ENCODE results near the genes WDR64 and CEP170.

DNA sequence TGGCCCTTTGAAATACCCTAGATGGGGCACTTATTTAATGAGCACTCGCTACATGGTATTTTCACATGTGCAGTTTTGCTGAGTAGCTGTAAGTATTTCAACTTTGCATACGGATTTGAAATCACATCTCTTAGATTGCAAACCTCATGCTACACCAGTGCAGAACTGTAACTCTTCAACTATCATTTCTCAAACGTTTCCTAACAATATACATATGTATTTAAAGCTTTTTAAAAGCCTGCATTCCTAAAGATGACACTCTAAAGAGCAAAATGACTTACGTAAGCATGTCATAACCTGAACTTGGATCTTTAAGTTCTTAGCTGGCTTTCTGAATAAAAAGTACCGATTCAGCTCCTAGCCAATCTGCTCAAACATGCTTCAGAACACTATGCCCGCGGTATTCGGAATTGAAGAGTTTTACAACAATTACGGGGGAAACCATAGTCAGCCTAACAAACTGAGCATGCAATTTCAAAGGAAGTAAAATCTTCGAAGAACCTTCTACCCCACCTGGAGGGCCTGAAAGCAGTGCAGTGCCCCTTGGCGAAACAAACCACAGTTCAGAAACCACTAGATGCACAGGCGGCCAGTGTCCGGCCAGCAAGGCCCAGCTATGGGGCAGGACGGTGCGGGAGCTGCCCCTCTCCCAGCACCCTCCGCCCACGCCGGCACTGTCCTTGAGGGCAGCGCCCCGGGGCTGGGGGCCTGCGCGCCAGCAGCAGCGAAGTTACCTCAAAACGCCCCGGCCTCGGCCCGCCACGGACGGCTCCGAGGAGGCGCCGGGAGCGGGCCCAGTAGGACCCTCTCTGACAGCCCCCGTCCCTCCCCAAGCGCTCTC, 788 bp downstream of the FH start:
- RRBS = 3% methylated on average over 21 of the region's 35 CpGs

GRCh38 chr1:241532963-241533273, 740 bp downstream of the KMO start:
- RRBS = no CpG with 5 or more reads among the region's 5 CpGs

GRCh38 chr1:241603615-241604408, 36.4 kb downstream of the CHML start:
- RRBS = no CpG with 5 or more reads among the region's 9 CpGs

GRCh38 chr1:241627982-241628391, 12.2 kb downstream of the CHML start:
- RRBS = no CpG with 5 or more reads among the region's 6 CpGs

GRCh38 chr1:241652089-241652490, at the start of gene WDR64:
Gene WDR64, plus strand, starts transcription at chr1:241652281.
- RRBS = no CpG with 5 or more reads among the region's 3 CpGs

DNA sequence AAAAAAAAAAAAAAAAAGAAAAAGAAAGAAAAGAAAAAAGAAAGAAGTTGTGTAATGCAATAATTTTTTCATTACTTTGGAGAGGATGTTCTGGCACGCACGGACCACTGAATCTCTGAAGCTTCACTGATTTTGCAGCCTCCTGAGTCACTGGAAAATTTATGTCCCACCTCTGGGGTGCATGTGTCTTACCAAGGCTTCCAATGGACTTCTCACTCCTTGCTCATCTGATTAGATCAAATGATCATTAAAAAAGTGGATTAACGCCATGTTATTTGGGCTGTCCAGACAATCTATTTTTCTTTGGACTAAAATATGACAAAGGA, 9.9 kb upstream of the MAP1LC3C start:
- RRBS = no CpG with 5 or more reads among the region's 3 CpGs

DNA sequence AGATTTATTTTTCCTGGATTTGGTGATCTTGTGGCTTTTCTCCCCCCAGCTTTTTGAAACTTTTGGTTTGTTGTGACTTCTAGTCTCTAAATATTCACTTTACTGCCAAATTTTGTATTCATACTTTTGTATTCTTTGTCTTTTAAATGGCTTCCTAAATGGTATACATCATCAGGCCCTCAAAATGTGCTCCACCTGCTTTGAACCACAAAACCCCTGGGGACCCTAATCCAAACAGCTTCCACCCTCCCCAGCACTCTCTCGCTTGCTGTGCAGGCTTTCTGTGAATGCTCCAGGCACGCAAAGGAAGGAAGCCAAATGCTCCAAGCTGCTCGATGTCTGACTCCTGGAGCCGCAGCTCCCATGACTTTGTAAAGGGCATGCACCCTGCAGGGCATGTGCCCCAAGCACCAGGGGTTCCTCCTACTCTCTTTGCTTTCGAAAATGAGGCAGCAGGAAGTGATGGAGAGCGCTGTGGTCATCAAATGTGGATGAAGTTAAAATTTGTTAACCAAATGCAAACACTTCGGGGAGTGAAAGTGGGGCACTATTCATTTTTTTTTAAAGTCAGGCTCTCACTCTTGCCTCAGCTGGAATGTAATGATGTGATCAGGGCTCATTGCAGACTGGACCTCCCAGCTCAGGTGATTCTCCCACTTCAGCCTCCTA, 141.0 kb downstream of the CEP170 start:
- RRBS = no CpG with 5 or more reads among the region's 7 CpGs

- RRBS = 3% methylated on average over 2 of the region's 77 CpGs
Measured at GRCh38 chr1:243254872-243255624, at the start of gene CEP170. Gene CEP170, minus strand, starts transcription at chr1:243255281.

DNA sequence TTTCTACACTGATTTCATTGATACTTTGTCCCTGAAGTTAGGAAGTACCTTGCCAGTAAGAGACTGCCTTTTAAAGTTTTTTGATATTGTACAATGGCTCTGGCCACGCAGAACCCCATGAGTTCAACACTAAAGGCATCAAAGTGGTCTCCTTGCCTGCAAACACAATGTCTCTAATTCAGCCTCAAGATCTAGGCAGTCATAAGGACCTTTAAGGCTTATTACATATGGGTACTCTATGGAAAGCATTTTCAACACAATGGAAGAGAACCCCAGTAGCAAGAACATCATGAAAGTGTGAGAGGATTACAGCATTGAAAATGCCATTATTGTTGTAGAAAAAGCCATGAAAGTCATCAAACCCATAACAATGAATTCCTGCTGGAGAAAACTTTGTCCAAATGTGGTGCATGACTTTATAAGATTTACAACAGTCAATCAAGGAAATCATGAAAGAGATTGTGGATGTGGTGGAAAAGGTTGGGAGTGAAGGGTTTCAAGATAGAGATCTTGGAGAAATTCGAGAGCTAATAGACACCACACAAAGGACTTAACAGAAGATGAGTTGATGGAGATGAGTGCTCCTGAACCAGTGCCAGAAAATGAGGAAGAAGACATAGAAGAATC, 46.9 kb downstream of the SDCCAG8 start:
- RRBS = no CpG with 5 or more reads among the region's 2 CpGs

- RRBS = no CpG with 5 or more reads among the region's 13 CpGs
Measured at GRCh38 chr1:243316376-243317242, 60.8 kb downstream of the SDCCAG8 start.

DNA sequence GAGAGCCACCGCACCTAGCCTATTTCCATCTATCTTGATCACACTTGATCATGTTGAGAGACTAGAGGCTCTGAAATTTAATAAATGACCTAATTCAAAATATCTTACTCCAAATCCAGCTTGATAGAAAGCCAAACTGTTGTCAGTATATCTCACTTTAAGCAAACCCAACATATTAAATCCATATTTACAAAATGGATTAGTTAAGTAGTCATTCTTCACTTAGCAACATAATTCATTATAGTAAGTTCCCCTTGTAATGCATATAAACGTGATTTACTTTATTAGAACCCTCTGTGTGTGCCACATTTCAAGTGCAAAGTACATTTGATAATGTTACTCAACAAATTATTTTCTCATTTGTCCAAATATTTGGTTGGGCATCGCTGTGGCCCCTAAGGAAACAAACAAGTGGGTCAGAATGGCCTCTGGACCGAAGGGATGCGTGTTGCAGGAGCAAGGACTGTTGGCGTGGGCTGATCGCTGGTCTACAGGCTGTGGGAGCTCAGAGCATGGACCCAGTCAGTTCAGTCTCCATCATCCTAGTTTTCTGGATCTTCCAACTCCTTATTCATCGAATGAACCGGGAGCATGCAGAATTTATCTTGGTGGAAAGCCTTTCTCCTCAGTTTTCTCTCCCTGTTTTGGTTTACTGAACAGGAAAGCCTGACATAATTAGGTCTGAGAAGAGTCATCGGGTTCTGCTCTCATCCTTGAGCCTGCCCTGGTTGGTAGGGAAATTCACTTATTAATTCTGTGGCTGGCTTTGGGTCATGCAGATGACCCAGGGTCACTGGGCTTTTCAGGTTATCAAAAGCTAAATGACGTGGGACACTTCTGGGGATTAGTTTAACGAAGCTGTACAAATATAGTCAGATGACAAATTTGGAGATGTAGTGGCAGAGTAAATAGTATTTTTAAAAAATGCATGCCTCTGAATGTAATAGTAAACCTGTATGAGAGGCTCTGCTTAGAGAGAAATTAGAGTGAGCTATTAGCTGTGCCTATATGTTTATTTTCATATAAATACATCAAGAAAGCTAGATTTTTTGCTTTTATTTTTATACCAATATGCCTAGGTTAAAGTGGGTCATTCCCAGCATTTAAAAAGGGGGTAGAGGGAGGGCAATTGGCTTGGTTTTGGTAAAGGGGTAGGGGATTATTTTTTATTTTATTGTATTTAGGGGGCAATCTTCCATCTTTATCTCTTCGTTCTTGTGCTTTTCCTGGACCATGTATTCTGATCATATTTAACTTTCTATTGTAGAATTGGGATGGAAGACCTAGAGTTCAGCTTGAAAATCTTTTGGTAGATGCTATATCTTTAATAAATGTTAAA, 200.2 kb downstream of the SDCCAG8 start:
- RRBS = no CpG with 5 or more reads among the region's 13 CpGs

DNA sequence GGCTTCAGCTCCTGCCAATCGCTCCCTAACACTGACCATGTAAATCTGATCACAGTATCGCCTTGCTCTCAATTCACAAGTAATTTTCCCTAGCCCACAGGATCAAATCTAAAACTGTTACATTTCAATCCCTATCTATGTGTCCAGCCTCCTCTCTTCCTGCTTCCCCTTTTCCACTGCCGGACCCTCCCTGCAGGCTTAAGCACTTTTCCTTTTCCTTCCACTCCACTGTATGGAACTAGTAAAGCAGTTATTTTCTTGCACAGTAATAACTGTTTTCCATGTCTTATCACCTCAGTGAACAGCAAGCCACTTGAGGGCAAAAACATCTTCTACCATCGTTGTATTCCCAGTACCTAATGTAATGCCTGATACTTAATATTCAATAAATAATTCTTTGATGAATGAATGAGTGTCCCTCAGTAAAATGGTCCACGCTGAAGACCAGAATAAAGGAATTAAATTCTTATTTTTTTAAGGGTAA, 290.1 kb downstream of the AKT3 start:
- RRBS = no CpG with 5 or more reads among the region's 5 CpGs

DNA sequence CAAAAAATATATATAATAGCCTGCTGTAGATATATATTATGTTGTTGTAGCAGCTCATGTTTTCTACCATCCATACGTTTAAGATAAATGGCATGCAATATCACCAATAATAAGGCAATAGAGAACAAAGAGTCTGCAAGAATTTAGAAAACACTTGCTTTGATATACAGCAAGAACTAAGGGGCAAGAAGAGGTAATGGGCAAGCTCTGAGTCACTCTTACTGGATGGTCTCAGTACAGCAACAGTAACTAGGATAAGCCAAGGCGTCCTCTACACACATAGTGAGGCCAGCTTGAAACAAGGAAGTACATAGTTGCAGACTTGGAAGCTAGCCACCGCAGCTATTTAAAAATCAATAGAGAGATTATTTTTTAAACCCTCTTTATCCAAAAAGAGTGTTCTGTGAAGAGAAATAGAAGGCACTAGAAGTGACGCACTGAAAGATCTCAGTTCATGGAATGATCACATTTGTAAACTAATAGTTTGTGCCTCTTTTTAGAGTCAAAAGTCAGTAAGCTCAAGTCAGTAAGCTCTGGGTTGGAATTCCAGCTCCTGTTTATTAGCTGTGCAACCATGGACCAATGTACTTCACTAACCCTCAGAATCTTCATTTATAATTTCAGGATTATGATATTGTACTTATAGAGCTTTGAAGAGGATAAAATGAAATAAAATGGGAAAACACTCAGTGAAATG, 118.7 kb downstream of the AKT3 start:
- RRBS = no CpG with 5 or more reads among the region's 4 CpGs

DNA sequence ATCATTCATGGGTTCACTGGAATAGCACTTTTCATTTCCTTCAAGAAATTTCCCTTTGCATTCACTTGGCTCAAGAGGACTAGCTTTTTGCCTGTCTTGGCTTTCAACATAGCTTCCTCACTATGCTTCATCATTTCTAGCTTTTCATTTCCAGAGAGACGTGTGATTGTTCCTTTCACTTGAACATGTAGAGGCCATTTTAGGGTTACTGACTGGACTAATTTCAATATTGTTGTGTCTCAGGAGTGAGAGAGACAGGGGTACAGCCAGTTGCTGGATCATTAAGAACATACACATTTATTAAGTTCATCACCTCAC, 59.5 kb downstream of the AKT3 start:
- RRBS = no CpG with 5 or more reads among the region's 1 CpG

- RRBS = no CpG with 5 or more reads among the region's 17 CpGs
Measured at GRCh38 chr1:244186374-244187126, 135.5 kb downstream of the ZBTB18 start.

DNA sequence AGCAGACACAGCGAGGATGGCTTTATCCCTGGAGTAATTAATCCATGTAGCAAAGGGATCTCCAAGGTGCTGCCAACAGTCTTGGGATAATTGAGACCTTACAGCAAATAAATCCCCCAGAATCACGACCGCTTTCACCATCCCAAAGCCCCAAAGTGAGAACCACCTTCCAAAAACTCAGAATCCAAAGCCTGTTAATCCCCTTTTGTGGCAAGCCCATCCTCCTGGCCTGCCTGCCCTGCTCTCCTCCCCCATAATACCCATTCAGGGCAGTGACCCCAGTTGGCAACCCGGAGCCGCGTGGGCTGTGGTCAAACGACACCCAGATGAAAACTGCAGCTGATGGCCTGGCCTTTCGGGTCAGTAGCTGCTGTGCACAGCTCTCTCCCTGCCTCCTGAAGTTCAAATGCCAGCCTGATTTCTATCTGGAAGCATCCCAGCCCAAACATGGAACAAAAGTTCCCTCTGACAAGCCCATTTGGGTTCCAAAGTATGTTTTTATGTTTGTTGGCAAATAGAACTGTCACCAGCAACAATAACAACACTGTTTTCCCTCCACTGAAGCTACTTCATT, 80.1 kb upstream of the C1orf100 start:
- RRBS = no CpG with 5 or more reads among the region's 8 CpGs

DNA sequence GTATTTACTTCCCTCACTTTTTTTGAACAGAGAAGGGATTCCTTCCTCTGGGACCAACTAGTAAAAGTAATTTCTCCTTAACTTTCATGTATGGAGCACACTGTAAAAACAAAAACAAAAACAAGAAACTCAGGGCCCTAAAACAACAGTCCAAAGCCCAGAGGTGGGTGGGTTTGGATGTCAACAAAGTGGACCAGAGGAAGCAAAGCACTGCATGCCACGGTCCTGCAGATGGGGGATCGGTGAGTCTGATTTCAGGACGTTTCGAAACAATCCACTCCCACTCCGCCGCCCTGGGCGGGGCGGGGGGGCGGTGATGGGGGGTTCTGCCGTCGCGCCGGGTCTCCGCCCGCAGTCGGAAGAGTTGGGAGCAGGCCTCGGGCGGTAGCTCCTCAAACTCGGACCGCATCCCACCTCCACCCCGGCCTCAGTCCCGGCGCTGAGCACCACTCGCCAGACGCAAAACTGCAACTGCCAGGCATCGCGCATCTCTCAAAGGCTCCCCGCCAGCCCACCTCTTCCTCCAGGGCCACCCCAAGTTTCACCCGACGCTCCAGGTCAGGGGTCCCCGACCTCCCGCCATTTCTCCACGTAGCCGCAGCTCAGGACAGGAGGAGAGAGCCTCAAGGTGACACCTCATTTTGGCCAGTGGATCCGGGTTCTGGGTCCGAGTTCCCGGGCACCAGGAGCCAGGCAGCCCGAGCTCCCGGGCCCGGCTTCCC, 657 bp downstream of the ADSS2 start:
- RRBS = 3% methylated on average over 7 of the region's 40 CpGs

GRCh38 chr1:244659728-244660256, 6.9 kb downstream of the DESI2 start:
- RRBS = no CpG with 5 or more reads among the region's 6 CpGs

GRCh38 chr1:244673076-244673541, 20.2 kb downstream of the DESI2 start:
- RRBS = no CpG with 5 or more reads among the region's 3 CpGs

DNA sequence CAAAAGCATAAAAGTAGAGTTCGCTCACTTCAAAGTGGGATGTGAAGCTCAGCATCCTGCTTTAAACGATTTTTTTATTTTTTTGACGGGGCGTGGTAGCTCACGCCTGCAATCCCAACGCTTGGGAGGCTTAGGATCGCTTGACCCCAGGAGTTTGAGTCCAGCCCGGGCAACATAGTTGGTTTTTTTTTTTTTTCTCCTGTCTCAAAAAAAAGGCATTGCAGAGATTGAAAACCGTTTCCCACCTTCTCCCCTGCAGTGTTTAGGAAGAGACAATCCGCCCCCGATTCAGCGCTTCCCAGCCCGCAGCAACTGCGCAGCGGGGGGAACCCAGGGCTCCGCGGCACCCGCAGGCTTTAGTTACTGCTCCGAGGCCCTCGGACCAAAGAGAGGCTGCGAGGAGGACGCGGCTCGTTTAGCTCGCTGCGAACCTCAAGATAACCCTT, 930 bp downstream of the ENSG00000284188 start:
- RRBS = no CpG with 5 or more reads among the region's 26 CpGs